Brain (tissue), 1 donor: Measurements from ENCODE around the genes CDK20 and SPIN1.

DNA sequence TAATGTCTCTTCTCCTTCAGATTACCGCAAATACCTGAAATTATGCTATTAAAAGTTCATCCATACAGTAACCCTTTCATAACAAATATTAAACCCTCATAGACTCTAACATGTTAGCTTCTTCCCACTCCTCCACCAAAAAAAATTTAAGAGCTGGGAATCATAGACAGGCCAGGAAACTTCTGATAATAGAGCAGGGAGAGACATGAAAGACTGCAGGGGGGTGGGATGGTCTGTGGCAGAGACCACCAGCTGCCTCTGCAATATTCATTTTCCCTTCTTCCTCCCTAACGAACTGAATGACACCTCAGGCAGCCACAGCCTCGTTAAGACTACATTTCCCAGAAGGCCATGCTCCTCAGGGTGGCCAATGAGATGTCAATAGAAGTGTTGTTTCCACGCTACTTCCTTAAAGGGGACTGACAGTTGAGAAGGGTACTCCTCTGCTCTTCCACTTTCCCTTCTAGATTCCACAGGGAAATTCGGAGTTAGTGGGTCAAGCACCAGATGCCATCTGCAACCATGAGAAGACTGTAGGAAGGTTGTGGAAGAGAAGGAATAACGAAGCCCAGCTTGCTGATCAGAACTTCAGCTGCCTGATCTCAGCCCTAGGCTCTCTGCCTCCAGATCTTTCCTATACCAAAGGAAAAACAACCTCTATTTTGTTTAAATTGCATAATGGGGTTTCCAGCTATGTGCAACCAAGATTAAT is 52.0 kb upstream of the DAPK1 start:
- RRBS, result no CpG with 5 or more reads among the region's 6 CpGs

- RRBS, result no CpG with 5 or more reads among the region's 9 CpGs
Measured at GRCh38 chr9:87556857-87557435, 59.3 kb downstream of the DAPK1 start.

GRCh38 chr9:87883920-87884393 is 1.3 kb downstream of the SPATA31E1 start:
- RRBS, result no CpG with 5 or more reads among the region's 10 CpGs

DNA sequence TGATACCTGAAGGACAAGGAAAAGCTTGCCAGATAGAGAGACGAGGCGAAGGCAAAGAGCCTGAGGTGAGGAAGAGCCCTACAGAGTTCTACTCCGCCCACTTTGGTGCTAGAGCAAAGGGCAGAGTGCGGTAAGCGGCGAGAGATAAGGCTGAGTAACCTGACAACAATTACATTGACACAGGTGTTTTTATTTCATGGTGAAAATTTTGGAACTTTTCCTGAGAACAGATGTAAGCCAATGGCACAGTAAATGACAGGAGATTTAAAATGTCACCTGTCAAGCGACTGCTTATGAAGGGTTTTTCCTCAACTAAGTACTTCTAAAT is 21.5 kb upstream of the ENSG00000283205 start:
- RRBS, result no CpG with 5 or more reads among the region's 7 CpGs

GRCh38 chr9:87974159-87975034 is at the start of gene CDK20:
CDK20 (minus strand) TSS chr9:87974533.
- RRBS, result 3% methylated on average over 13 of the region's 60 CpGs

GRCh38 chr9:88388157-88388527 is at the start of gene SPIN1:
SPIN1 (plus strand) TSS chr9:88388444.
- RRBS, result 1% methylated on average over 17 of the region's 57 CpGs

- RRBS, result no CpG with 5 or more reads among the region's 7 CpGs
Measured at GRCh38 chr9:88574955-88575268, 39.9 kb downstream of the NXNL2 start.

GRCh38 chr9:88604585-88605121 is 69.7 kb downstream of the NXNL2 start:
- RRBS, result no CpG with 5 or more reads among the region's 4 CpGs

DNA sequence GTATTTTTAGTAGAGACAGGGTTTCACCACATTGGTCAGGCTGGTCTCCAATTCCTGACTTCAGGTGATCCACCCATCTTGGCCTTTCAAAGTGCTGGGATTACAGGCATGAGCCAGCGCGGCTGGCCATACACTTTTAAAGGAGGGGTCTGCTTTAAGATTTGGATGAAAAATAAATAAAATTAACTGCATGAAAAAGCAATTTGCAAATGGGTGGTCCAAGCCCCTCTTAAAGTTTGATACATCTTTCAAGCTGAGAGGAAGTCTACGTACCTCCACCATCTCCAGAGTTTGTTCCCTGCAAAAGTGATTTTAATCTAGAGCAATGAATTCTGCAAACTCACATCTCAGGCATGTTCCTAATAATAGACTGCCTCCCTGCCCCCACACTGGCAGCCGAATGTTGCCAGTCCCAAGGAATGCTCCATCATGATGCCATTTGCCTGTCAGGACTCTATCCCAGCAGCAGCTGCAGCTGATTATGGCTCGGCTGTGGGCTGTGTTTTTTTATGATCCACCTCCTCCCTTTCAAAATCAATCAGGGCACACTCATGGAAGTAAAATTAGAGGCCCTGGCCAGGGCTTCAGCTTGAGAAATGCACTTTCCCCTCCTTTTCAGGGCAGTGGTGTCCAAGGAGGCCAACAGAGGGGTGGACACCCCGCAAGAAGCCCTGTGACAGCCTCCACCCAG is 176.9 kb upstream of the S1PR3 start:
- RRBS, result no CpG with 5 or more reads among the region's 6 CpGs

DNA sequence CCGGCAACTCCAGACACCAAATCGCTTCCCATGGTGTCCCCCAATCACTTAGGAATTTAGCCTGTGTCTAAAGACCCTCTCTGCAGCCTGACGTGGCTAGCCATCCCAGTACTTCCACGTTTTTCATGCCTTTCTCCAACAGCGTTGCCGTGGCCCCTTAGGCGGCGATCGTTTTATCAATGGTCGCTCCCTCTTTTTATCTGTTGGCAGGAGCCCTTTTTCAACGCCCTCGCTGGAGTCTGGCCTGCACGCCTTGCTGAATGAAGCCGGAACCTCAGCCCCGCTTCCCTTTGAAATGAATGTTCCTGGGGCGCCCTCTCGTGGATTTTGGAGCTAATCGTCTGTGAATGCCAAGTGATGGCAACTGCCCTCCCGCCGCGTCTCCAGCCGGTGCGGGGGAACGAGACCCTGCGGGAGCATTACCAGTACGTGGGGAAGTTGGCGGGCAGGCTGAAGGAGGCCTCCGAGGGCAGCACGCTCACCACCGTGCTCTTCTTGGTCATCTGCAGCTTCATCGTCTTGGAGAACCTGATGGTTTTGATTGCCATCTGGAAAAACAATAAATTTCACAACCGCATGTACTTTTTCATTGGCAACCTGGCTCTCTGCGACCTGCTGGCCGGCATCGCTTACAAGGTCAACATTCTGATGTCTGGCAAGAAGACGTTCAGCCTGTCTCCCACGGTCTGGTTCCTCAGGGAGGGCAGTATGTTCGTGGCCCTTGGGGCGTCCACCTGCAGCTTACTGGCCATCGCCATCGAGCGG is 9.8 kb downstream of the S1PR3 start:
- RRBS, result no CpG with 5 or more reads among the region's 42 CpGs

DNA sequence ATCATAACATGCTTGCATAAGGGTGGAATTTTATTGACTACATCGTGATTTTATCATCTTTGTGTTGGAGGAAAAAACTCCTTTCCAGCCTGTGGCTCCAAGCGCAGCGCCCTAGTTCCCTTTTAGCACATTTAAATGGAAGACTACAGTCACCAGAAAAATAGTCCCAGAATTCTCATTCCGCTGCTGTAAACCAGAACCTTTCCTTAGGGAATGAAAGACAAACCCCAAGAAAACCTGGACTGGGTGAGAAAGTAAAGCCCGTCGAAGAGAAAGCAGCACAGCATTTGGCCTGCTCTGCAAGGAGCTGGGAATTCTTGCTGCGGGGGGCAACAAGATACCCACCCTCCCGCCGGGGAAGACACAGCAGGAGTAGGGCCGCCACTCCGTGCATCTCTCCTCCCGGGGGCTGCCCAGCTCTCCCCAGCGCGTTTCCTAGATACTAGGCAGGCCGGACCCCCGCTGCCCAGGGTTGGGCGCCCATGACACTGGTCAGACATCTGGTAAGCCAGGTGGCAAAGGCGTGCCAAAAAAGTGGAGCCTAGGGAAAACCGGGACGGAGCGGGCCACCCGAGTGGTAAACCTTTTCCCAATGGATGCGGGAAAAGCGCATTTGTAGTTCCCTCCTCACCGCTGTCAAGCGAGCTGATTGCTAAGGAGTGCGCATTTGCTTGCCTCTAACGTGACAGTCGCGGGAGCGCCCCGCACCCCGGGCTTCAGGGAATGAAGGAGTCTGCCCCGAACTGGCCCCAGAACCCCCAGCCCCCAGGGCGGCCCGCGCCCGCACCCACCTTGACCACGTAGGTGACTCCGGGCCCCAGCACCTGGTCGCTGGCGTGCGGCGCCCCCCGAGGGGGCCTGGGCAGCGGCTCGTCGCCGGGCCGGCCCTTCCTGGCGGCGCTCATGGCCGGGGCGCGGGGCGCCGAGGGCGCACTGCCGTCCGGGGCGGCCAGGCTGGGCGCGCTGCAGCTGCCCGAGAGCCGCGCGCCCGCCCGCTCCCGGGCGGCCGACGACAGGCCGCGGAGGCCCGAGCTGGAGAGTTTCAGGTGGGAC is 1.1 kb downstream of the SHC3 start:
- RRBS, result 2% methylated on average over 43 of the region's 76 CpGs

- RRBS, result 10% methylated on average over 4 of the region's 13 CpGs
Measured at GRCh38 chr9:89435188-89436095, 62.5 kb downstream of the SEMA4D start.

- RRBS, result no CpG with 5 or more reads among the region's 3 CpGs
Measured at GRCh38 chr9:89462722-89463092, 35.2 kb downstream of the SEMA4D start.

- RRBS, result no CpG with 5 or more reads among the region's 28 CpGs
Measured at GRCh38 chr9:89479495-89480149, 18.3 kb downstream of the SEMA4D start.

GRCh38 chr9:89606511-89607537 is 2.0 kb downstream of the GADD45G start:
- RRBS, result no CpG with 5 or more reads among the region's 11 CpGs

- RRBS, result 24% methylated on average over 3 of the region's 13 CpGs
Measured at GRCh38 chr9:89640298-89640842, 35.6 kb downstream of the GADD45G start.

- RRBS, result no CpG with 5 or more reads among the region's 20 CpGs
Measured at GRCh38 chr9:89656002-89656746, 51.4 kb downstream of the GADD45G start.

GRCh38 chr9:89666812-89667441 is 62.1 kb downstream of the GADD45G start:
- RRBS, result no CpG with 5 or more reads among the region's 9 CpGs

DNA sequence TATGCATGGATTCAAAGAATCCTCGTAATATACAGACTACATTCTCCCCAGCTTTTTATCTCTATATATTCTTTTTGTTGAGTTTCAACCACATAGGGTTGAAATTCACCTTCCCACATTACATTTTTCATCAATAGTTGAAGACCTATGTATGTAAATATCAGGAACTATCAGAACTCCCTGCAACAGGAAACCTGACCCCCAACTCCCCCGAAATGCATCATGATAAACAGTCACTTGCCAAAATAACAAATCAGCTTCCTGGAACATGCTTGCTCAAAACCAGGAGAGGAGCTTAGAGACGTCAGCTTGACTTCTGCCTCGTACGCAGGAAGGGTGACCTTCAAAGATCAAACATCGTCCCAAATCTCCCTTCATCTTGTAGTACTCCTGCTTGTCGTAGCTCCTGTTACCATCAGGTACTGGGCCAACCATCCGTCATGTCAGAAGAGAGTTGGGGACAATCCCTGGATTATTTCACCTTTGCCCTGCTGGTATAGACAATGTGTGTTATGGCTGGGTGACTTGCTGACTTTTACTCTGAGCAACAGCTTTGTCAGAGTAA is 396.1 kb downstream of the GADD45G start:
- RRBS, result no CpG with 5 or more reads among the region's 8 CpGs